ENCODE data around the gene BEND4.

DNA sequence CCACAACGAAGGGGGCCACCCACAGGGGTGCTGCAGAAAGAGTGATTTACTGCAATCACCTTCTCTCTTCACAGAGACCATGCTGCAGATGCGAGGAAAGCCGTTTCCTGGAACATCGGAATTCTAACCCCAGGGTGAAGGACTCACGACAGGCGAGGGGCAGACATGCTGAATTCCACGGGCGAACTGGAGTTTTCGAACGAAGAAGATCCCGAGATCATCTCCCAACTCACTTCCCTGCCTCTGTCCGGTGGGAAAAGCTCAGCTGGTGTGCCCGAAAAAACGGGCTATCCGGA lies 722 bp downstream of the NSUN7 start:
- RRBS, result 86% methylated on average over 2 of the region's 15 CpGs

GRCh38 chr4:40840190-40840788 lies 90.5 kb downstream of the NSUN7 start:
- RRBS, result no CpG with 5 or more reads among the region's 9 CpGs

- RRBS, result no CpG with 5 or more reads among the region's 17 CpGs
These were observed 221.7 kb downstream of the APBB2 start for GRCh38 chr4:40992444-40993333.

GRCh38 chr4:40998588-40999013 lies 215.7 kb downstream of the APBB2 start:
- RRBS, result no CpG with 5 or more reads among the region's 8 CpGs

GRCh38 chr4:41195106-41195775 lies 19.1 kb downstream of the APBB2 start:
- RRBS, result no CpG with 5 or more reads among the region's 9 CpGs

DNA sequence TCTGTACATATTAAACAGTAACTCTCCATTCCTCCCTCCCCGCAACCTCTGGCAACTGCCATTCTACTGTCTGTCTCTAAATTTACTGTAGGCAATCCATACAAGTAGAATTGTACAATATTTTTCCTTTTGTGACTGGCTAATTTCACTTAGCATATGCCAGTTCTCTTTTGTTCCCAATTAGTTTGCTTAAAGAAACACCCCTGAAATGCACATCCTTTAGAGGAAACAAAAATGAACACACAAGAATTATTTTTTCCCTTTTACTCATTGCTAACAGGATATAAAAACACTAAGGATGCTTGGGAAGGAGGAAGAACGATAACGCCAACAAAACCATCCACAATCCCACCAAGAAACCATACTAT lies 12.2 kb downstream of the APBB2 start:
- RRBS, result no CpG with 5 or more reads among the region's 3 CpGs

DNA sequence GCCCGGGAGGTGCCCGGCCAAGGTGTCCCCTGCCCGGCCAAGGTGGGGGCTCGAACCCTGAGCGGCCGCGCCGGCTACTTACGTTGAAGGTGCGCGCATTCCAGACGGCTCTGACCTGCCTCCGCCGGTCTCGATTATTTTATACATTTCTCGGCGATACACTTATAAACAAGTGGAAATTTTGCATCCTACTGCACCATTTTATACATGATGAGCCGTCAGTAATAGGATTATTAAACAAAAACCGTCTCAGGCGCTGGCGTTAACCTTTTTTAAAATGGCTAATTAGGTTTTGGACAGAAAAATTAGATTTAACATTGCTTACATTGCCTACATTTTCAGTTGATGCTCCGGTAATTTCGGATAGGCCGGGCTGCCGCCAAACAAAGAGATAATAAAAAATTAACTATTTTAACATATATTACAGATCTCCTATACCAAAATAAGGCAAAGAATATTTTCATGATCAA lies 52.8 kb upstream of the TMEM33 start:
- RRBS, result 67% methylated on average over 12 of the region's 25 CpGs

- RRBS, result no CpG with 5 or more reads among the region's 2 CpGs
These were observed 21.9 kb downstream of the TMEM33 start for GRCh38 chr4:41956857-41957784.

- RRBS, result 42% methylated on average over 16 of the region's 94 CpGs
These were observed at the start of gene BEND4 for GRCh38 chr4:42152000-42153016. Gene BEND4, minus strand, starts transcription at chr4:42152655.

- RRBS, result no CpG with 5 or more reads among the region's 8 CpGs
These were observed 57.3 kb upstream of the SHISA3 start for GRCh38 chr4:42339788-42340650.

DNA sequence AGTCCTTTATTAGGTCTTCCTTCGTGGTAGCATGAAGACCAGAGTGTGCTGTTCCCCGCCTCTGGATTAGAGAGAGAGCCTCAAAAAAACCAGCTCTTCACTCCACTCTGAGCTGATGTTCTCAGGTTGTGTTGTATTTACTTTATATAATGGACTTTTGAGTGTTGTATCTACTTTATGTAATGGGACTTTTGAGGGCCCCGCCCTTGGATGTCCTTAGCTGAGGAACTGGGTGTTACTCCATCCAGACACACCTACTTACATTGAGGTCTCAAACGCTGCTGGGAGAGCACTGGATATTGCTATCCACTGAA lies 28.2 kb downstream of the ATP8A1 start:
- RRBS, result no CpG with 5 or more reads among the region's 4 CpGs

GRCh38 chr4:43660127-43660441 lies 767.6 kb downstream of the GRXCR1 start:
- RRBS, result no CpG with 5 or more reads among the region's 1 CpG

GRCh38 chr4:47706069-47706490 lies 131.8 kb downstream of the CORIN start:
- RRBS, result no CpG with 5 or more reads among the region's 8 CpGs

- RRBS, result no CpG with 5 or more reads among the region's 7 CpGs
These were observed 6.8 kb downstream of the CORIN start for GRCh38 chr4:47830910-47831702.

- RRBS, result no CpG with 5 or more reads among the region's 3 CpGs
These were observed 42.0 kb downstream of the NIPAL1 start for GRCh38 chr4:48058450-48059112.

- RRBS, result no CpG with 5 or more reads among the region's 2 CpGs
These were observed 25.4 kb downstream of the TXK start for GRCh38 chr4:48108540-48109142.

- RRBS, result no CpG with 5 or more reads among the region's 5 CpGs
These were observed 14.4 kb downstream of the TEC start for GRCh38 chr4:48255138-48255746.

DNA sequence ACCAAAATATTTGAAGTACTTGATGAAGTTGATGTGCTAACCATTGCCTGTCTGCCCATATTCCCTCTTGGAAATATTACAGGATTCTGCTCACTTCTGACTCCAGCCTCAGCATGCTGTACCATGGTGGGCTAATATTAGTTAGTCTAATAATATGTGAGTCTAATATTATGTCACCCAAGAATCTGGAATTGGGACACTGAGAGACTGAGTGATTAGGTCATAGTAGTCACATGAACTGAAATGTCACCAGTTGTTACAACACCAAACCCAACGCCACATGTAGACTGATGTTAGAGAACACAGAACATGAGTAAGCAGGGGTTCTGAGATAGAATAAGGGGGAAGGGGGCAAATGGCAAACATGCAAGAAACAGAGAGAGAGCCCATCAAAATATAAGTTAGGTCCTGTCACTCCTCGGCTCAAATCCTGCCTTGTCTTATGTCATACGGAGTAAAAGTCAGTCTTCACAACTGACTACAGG lies 9.7 kb upstream of the SLAIN2 start:
- RRBS, result no CpG with 5 or more reads among the region's 3 CpGs